AG09319 (cell line): ENCODE measurements around the gene OSTM1.

DNA sequence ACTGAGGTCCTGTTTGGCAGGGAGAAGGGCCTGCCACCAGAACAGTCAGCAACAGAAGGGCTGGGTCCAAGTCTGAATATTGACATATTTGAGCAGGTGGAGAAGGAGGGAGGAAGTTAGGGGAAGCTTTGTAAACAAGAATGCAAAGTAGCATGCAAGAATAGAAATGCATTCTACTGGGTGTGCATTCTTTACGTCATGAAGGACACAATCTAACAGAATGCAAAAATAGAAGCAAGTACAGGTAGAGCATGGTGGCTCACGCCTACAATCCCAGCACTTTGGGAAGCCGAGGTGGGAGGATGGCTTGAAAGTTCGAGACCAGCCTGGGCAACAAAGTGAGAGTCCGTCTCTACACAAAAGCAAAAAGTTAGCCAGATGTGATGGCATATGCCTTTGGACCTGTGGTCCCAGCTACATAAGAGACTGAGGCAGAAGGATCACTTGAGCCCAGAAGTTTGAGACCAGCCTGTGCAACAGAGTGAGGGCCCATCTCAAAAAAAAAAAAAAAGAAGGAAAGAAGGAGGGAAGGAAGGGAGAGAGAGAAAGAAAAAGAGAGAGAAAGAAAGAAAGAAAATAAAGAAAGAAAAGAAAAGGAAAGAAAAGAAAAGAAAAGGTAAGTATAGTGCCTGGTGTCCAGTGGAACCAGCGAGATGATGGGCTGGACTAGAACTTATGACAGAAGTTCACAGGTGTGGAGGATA lies 100.7 kb downstream of the QRSL1 start:
- RRBS = no CpG with 5 or more reads among the region's 6 CpGs

GRCh38 chr6:106911027-106911802 lies 63.3 kb downstream of the CD24 start:
- RRBS = no CpG with 5 or more reads among the region's 7 CpGs

DNA sequence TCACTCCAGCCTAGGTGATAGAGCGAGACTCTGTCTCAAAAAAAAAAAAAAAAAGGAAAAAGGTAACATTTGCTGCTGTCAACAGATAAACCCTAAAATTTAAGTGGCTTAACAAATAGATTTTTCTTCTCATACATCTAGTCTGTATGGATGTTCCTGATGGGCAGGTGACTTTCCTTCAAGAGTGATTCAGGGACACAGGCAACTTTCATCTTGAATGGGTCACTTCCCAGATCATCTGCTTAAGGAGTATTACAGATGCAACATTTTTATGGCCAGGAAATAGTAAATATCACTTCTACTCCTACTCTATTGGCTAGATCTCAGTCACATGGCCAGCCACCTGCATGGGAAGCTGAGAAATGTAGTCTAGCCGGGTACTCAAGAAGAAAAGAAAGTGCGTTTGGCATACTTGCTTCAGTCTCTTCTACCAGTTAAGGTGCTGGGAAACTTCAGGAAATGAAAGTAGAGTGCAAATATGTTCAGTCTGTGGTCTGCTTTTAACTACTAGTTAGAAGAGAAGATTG lies 129.3 kb downstream of the PDSS2 start:
- RRBS = no CpG with 5 or more reads among the region's 3 CpGs

DNA sequence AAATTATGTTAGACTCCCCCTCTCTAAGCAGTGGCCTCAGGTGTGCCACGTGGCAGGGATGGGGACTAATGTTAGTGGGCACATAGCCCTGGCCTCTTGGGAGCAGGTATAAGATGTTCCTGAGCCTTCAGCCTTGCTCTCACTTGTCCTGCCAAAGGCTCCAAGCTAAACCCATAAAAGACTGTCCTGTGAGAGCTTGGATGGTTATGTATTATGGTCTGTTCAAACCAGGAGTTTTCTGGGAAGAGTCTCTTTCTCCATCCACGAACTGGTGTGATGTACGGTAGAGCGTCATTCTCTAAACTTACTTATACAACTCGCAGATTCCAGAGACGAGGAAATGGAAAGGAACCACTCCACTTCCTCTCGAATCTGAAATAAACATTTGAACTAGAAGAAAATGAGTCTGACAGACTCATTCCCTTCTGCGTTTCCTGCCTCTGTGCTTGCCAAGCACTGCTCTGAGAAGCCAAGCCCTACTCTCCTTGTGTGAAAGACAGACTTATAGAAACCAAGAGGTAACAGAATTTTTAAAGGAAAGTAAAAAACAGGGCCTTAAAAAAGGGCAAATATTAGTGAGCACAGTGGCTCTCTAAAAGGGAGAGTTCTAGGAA lies 5.3 kb downstream of the SOBP start:
- RRBS = no CpG with 5 or more reads among the region's 8 CpGs

GRCh38 chr6:107618796-107619155 lies 128.9 kb downstream of the SOBP start:
- RRBS = no CpG with 5 or more reads among the region's 8 CpGs

GRCh38 chr6:107665329-107665805 lies 158.7 kb downstream of the SCML4 start:
- RRBS = no CpG with 5 or more reads among the region's 5 CpGs

DNA sequence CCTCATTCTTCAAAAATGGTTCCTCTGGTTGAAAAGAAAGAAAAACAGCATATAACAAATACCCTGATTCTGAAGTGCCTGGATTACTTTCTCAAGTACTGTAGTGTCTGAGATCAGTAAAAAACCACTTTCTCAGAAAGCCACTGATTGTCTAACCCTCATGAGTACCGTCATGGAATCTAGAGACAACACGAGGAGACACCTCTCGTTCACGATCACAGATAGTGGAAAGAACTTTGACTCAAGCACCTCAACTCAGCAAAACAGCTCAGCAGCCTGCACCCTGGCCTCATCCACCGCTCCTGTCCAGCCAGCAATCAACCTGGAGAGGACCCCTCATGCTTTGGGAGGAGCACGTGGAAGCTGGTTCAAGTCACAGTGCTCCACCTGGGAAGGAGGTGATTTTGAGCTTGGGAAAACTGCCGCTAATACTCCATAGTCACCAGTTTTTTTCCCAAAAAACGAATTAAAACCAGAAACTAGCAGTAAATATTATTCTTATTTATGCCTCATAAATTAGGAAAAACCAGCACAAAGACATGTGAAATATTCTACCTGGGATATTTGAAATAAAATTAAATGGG lies 970 bp downstream of the SCML4 start:
- RRBS = no CpG with 5 or more reads among the region's 8 CpGs

DNA sequence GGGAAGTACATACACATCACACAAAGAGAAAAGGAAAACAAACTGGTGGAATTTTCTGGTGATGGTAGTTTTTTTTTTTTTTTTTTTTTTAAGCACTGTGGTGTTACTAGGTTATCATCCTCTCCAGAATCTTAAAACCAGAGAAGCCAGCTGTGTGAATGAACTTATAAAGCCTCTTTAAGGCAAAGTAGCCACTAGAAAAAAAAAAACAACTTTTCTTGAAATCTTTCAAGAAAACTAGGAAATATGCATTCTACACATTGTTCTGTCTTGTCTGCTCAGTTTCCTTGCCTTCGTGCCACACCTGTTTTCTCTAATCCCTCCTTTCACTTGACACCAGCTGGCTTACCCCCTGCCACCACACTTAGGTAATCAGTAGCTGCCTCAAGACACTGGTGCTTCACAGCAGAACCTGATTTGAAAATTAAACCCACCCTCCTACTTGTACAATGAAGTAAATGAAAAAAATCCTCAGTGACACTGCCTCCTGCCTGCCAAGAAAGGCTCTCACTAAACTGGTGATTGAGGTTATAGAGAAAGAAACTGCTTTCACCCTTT lies 45.7 kb upstream of the SCML4 start:
- RRBS = no CpG with 5 or more reads among the region's 1 CpG

GRCh38 chr6:107901119-107901571 lies 56.9 kb downstream of the SEC63 start:
- RRBS = no CpG with 5 or more reads among the region's 1 CpG

- RRBS = no CpG with 5 or more reads among the region's 4 CpGs
Observed at GRCh38 chr6:107939063-107939428, 19.0 kb downstream of the SEC63 start.

- RRBS = no CpG with 5 or more reads among the region's 3 CpGs
Observed at GRCh38 chr6:107956623-107957107, 1.3 kb downstream of the SEC63 start.

DNA sequence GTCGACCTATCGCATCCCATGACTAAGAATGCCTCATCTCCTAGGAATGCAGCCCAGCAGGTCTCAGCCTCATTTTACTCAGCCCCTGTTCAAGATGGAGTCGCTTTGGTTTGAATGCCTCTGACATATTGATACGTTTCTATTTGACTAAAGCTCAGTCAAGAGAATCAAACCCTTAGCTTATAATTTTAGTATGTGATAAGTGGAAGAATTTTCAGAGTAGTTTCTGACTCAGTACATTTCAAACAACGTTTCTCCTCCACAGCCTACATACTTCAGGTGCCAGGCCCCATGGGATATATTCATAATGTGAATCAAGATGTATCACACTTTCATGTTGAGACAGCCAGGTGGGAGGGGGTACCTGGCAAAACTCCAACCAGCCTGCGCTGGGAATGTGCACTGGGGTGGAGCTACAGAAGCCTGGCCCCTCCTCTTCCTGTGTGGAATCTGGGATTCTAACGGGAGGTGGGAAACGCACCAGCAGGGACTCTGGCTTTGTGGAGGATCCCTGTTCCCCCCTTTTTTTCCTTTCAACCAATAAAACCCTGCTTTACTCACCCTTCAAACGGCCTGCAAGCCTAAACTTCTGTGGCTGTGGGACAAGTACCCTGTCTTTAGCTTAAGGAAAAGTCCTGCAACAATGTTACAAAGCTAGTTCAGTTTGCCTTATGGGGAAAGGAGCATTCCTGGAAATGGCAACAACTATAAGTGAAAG lies 6.8 kb upstream of the SEC63 start:
- RRBS = no CpG with 5 or more reads among the region's 9 CpGs

GRCh38 chr6:108073939-108075188 lies at the start of gene OSTM1:
TSS of gene OSTM1 (minus strand) at chr6:108074741.
- RRBS = 1% methylated on average over 48 of the region's 100 CpGs

- RRBS = no CpG with 5 or more reads among the region's 6 CpGs
Observed at GRCh38 chr6:108134697-108135037, 31.2 kb upstream of the NR2E1 start.

GRCh38 chr6:108561354-108561577 lies 549 bp downstream of the FOXO3 start:
- RRBS = no CpG with 5 or more reads among the region's 30 CpGs

GRCh38 chr6:108565863-108566531 lies 5.3 kb downstream of the FOXO3 start:
- RRBS = no CpG with 5 or more reads among the region's 4 CpGs

DNA sequence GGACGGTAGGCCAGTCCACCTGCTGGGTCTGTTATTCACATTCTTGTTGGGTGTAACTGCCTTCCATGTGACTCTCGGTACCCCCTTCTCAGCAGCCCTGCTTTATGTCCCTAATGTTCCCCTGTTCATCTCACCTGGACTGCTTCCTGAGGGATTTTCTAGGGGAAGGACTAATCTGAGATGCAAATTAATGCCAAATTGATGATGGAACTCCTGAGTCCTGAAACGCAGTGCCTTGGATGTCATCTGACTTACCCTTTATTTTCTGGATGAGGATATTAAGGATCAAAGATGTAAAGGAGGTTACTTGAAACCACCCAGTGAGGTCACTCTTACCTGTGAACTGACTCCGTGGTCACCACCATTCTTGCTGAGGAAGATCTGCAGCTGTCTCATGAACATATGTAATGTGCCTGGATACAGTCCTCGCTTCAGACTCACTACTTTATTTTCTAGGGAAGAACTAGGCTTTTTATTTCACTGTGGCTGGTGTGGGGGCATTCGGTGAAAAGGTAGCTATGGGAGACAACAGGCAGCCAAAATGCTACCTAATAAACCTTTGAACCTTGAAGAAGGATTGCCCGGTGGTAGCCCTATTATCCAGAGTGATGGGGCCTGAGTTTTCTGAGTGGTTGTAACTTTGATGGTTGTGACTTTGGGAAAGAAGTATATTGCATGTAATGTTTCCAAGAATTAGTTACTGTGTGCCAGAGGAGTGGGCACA lies 22.2 kb downstream of the FOXO3 start:
- RRBS = no CpG with 5 or more reads among the region's 7 CpGs

DNA sequence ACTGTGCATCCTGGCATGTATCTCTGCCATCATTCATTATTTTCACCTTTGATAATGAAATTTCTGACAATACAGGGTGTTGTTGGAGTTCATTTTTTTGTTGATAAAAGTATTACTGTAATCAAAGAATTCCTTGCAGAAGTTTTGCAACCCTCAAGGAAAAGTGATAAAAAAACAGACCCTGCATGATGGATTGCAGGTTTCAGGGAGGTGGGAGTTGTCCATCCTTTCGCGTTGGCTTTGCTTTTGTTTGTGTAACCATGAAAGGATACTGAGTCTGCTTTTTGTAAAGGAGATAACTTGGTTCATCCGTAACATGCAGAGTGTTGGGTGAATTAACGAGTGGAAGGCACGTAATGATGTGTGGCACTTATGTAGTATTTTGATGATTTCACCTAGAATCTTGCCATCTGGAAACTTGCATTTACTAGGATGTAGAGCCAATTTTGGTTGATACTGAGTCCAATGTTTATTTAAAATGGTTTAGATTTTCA lies 23.6 kb downstream of the FOXO3 start:
- RRBS = no CpG with 5 or more reads among the region's 5 CpGs

DNA sequence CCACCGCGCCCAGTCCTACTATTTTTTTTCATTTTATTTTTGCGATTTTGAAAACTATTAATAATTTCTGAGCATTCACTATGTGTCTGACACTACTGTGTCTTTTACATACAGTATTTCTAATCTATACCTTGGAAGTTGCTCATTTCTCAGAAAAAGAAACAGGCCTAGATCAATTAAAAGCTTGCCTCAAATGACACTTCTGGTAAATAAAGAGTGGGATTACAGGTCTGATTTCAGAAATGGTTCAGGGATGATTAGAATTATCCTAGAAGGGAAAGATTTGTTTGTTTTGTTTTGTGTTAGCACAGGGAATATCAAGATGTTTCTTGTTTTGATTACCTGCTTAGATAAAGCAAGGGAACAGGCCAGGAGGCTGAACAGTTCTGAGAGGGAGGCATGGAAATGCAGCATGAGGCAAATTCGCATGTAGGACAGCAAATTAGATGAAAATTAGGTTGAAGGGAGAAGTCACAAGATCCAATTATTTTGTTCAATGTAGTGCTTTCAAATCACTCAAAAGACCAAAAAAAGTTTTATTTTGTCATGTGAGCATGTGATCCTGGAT lies 44.8 kb downstream of the FOXO3 start:
- RRBS = no CpG with 5 or more reads among the region's 4 CpGs

- RRBS = no CpG with 5 or more reads among the region's 4 CpGs
Observed at GRCh38 chr6:108629903-108630615, 69.3 kb downstream of the FOXO3 start.